Hair follicular keratinocyte (primary cell): ENCODE results near the genes SLC25A40, TEX47 and MTERF1.

DNA sequence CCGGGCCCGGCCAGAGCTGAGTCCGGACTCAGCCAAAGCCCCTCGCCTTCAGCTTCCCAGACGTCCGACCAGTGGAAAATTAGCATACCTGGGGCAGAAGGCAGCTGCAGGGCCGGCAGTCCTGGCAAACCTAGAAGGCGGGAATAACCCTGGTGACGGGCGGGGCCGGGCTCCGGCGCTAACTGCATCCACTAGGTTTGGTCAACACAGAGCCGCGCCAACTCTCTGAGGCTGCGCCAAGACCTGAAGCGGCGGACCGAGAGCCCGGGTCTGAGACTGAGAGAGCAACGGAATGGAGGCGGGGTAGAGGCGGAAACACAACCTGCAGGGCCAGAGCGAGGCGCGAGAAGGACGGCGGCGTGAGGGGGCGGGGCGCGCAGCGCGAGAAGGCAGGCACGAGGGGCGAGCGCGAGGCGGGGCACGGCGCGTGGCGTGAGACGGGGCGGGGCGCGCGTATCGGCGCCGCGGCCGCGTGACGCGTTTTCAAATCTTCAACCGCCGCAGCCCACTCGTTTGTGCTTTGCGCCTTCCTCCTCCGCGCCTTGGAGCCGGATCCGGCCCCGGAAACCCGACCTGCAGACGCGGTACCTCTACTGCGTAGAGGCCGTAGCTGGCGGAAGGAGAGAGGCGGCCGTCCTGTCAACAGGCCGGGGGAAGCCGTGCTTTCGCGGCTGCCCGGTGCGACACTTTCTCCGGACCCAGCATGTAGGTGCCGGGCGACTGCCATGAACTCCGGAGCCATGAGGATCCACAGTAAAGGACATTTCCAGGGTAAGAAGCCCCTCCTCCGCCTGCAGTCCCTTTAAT is at the start of gene SLC25A40:
TSS of gene SLC25A40 (minus strand) at position 353 of the 807 bp plus-strand sequence.
- RAMPAGE, long total RNA, result start-site peak on the plus strand centred at position 548 of the sequence, 64 bp wide, 52 and 56 reads in 2 replicates

DNA sequence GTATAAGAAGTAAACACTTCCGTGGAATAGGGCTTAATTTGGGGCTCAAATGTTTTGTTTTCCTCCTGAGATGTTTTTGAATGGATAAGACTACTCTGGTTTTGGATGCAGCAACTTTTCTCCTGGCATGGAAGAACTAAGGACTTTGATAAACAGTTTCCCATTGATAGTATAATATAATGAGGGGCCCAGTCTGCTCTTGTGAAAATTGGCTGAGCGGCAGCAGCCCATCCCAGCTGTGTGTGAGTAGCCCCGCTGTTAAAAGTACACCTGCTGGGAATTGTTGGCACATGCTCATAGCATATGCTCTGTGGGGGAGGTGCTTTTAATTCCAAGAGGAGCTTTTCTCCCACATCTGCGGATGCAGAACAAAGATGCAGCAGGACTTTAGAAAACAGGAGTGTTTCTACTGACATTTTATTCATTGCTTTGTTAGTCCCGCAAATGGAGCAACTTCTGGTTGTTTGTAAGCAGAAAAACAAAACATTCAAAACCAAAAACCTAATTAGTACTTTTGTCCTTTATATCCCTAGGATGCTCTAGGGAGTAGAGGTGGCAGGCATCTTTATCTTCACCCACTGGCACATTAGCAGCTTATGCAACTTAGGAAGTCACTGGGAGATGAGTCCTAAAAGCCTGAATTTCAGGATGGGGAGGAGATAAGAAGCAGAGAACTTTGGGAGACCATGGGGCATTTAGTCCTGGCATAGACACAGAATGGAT is 19.0 kb downstream of the SRI start:
- RAMPAGE, long total RNA, result no peak

DNA sequence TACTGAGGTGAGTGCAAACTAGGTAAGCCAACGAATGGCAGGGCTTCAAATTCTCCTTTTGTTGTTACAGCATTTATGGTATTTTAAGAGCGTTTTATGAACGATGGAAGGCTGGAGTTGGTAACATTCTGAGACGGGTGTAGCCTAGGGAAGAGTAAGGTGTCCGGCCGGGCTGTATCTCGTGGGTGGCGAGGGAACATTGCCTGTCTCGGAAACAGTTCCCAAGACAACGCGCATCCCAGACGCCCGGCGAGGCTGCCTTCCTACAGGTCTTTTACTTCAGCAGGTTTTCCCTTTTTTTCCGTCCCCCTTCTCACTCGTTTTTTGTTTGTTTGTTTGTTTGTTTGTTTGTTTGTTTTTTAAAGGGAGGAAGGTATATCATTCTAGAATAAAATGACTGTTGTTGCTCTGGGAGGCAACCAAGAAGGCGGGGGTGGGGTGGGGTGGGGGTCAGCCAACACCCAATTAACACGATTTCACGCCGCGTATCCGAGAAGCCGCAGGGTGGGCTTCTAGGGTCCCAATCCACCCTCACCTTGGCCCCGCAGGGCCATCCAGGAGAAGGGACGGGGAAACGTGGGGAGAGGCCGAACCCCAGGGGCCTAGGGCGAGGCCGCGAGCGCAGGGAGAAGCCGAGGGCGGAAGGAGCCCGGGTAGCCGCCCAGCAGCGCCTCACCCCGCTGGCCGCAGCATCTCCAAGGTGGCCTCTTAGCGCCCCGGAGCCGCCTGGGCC is 454 bp downstream of the SRI start:
- RAMPAGE, long total RNA, result no peak

GRCh38 chr7:88795563-88795828 is at the start of gene TEX47:
Gene TEX47, minus strand, starts transcription at chr7:88795737.
- RAMPAGE, long total RNA, result no peak

DNA sequence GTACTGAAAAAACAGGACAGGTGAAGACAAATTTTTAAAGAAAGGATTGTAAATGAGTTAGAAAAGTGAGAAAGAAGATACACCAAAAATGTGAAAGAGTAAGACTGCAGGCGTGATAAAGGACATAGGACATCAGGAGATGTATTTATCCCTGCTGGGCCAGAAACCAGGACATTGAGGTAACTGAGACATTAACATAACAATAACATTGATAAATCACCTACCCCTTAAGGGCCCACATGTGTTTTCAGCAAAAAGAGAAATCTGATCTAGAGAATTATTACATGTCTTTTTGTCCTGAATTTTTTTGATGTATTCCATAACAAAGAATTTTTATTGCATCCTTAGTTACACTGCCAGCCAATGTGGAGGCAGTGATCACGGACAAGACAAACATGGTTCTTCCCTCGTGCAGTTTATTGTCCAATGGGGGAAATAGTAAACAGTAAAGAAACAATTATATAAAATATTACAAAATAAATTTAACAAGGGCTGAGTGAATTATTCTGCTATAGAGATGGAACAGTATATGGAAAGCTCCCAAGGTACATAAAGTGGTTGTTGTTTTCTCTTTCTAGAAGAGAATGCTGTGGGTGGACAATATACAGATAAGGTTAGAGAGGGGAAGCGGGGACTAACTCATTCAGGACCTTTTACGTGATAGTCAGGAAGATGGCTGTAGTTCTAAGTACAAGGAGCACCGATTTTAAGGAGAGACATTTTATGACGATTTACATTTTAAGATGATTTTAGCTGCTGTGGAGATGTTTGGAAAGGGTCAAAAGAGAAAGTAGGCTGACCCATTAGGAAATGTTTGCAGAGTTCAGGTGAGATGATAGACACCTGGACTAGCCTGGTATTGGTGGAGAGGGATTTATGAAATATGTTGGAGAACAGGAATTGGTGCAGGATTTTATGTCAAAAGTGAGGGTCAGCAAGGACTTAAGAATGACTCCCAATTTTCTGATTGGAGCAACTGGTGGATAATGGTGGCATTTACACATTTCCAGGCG is 2.1 kb downstream of the STEAP2 start:
- RAMPAGE, long total RNA, result no peak

- RAMPAGE, long total RNA, result no peak
Observed at GRCh38 chr7:90245558-90245986, 598 bp downstream of the CFAP69 start.

DNA sequence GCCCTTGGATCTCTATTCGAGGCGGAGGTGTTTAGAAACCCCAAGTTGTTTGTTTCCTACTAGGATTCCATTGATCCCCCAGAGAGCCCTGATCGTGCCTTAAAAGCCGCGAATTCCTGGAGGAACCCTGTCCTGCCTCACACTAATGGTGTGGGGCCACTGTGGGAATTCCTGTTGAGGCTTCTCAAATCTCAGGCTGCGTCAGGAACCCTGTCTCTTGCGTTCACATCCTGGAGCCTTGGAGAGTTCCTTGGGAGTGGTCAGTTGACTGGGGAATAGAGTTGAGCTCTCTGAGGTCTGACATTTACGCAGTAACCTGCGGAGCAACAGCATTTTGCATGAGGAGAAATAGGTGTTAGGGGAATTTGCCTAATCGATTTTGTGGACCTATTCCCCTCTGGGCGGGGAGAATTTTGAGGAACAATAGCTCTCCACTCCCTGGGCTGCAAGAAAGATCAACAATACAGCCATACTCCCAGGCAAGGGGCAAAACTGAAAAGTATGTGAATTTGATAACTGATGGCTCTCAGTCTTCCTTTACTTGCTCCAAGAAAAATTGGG is 1.3 kb downstream of the CFAP69 start:
- RAMPAGE, long total RNA, result no peak

DNA sequence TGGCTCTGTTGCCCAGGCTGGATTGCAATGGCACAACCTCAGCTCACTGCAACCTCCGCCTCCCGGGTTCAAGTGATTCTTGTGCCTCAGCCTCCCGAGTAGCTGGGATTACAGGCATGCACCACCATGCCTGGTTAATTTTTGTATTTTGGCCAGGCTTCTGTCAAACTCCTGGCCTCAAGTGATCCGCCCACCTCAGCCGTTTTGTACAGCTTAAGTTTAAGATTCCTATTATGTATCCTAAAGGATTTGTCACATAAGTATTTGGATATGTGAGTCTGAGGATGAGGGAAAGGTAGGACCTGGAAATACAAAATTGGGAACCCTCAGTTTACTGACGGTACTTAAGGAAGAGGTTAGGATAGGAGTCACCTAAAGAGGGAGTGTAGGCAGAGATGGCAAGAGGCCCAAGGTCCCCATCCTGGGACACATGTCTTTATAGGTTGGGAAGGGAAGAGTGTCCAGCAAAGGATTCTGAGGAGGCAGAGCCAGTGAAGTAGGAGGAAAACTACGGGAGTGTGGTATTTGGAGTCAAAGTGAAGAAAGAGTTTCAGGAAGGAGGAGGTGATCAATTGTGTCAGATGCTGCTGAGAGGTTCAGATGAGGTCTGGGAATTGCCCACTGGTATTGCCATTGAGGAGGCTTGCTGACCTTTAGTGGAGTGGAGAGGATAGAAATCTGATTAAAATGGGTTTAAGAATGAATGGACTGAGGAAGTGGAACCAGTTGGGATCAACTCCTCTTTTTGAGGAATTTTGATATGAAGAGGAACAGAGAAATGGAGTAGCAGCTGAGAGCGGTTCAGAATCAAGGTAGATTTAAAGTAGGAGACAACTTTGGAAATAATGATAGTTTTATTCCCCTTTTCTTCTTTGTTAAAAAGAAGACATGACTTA is 100.5 kb downstream of the CDK14 start:
- RAMPAGE, long total RNA, result no peak

DNA sequence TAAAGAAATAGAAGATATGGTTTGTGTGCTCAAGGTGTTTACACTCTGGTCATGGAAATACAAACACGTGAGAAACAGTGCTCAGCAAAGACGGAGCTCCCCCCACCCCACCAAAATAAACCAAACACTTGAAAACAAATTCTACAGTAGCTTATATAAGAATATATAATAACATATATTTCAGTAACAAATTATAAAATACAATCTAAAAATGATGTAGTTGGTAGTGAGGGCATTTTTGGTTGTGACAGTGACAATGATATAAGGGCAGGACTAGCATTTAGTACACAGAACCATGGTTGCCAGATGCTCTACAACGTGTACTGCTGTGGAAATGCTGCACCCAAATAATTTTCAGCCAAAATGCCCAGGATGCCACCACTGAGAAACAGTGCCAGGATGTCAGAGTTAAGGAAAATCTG is 121.7 kb downstream of the CDK14 start:
- RAMPAGE, long total RNA, result no peak

DNA sequence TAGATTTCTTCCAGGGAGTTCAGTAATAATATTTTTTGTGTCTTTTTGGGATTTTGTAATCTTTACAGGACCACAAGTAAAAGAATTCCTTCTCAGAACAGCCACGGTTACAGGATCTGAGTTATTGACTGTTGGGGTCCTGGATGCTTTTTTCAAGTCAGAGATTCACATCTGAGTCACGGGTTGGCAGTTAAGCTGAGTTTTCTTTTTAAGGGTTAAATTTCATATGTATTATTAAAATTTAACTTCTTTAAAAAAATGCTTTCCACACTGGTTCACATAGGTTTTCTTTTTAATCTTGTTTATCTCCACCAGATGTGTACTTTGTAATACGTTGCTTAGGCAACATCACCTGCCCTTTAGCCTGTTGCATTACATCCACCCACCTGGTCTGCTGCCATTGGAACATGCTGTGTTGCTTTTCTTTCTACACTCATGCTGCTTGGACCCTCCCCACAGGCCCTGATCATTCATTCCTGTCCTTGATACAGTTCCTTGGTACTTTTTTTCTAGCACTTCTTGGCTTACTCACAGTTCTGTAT is 124.7 kb downstream of the CDK14 start:
- RAMPAGE, long total RNA, result no peak

DNA sequence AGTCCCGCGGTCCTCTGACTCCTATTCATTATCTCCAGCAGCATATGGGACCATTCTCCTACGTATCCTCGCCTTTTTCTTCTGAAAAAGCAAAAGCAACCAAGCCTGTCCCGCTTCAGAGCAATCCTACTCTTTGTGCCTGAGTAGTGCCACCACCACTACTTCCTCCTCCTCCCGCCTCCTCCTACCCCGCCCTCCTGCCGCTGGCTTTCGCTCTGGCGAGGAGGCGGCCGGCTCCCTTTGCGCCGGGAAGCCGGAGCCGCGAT is 222 bp upstream of the FZD1 start:
- RAMPAGE, long total RNA, result no peak

GRCh38 chr7:91875712-91876037 is 4.8 kb downstream of the MTERF1 start:
- RAMPAGE, long total RNA, result no peak

DNA sequence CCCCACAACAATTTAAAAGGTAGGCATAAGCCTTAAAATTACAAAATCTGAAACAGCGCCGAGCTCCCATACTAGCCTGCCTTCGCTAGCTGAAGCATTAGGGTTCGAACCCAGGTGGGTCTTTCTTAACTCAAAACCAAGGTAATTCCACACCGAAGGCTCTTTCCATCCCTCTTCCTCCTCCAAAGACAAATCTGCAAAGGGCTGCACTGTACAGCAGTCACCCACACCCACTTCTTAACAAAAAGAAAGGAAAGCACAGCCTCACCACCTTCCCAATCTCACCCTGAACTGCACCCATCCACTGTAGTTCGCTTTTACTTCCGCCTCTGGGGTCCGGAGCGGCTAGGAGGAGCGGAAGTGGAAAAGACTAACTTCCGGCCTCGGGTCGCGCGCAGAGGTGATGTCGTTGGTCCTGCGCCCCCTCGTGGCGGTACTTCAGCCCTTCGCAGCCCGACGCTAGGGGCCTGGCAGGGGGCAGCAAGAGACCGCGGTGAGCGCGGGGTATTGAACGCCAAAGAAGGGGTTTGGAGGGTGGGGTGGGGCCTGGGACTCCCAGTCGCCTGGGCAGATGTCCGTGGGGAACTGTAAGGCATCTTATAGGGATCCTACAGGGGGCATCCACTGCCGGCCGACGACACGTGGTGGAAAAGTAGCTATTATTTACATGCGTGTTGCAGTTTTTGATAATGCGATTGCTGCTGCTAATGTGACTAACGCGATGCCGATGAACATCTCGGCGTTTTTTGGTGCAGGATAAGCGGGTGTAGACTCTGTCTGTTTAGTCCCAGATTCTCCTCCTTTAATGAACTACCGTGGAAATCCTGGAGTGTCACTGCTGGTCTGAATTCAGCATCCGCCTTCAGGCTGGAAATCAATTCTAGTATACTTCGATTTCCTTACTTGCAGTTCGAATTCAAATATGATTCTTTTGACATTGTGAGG is at the start of gene MTERF1:
TSS of gene MTERF1 (minus strand) at position 331 of the 945 bp plus-strand sequence.
- RAMPAGE, long total RNA, result start-site peak on the minus strand centred at position 319 of the sequence, 26 bp wide, 49 and 27 reads in 2 replicates

- RAMPAGE, long total RNA, result no peak
Observed at GRCh38 chr7:91941420-91941704, 700 bp downstream of the AKAP9 start.

GRCh38 chr7:91952853-91953396 is 12.3 kb downstream of the AKAP9 start:
- RAMPAGE, long total RNA, result no peak

- RAMPAGE, long total RNA, result no peak
Observed at GRCh38 chr7:92040608-92040905, 93.7 kb downstream of the CYP51A1 start.

DNA sequence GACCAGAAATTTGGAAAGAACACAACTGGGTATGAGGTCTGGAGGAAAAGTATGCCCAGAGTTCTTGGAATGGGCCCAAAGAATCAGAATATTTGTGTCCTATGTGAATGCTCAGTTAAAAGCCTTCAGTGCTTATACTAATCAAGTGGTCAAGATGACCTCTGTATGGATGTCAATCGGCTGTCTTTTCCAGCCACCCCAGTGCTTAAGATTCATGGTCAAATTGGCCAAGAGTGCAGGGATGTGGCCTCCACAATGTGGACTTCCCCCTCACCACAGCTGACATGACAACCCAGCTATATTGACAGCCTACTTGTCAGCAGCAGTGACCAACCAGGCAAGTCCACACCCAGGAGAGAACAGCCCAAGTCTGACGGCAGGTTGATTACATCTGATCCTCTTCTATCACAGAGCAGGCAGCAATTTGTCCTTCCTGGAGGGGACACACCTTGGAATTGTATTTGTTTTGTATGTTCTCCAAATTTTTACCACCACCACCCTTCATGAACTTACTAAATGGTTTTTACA is 8.2 kb upstream of the ERVW-1 start:
- RAMPAGE, long total RNA, result no peak

DNA sequence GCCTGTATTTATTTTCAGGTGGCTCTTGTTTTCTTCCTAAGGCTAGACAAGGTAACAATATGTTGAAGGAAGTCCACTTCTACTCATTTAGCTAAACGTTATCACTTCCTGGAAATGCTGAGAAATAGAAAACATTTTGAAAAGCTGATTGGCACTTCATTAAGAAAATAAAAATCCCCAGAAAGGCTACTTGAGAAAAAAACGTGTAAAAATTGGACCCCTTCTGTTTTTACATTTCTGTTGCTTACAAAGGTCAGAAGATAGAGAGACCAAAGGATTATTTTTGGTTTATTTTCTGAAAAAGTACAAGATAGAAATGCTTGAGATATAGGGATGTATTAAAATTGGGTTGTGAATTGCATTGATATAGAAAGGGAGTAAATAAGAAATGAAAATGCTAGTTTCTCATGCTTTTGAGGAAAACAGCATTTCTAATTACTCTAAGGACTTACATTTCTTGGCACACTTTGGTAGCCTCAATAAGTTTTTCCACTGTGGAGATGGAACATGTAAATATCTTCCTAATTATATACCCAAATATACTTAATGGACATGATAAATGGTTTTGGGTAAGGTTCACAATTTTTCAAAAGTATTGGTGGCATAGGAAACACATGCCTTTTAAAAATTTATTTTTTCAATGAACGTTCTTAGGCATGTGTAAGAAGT is 20.2 kb upstream of the FAM133B start:
- RAMPAGE, long total RNA, result no peak

DNA sequence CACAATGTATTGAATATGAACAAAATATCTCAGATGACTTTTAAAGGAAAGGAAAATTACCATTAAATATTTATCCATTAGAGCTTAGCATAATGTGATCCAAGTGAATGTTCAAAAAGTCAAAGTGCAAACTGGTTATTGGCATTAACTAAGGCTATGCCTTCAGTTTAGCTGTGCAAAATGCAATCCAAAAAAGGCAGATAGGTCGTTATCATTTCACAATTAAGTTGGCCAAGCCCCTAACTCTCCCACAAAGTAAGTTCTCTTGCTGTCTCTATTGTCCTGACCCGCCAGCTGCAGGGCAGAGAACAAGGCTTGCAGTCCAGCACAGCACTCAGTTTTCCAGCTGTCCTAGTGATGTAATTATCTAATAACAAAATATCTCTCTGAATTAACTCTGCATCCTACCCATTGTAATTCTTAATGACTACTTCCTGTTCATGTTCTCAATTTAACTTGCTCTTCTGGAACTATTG is 55.3 kb downstream of the CDK6 start:
- RAMPAGE, long total RNA, result no peak

DNA sequence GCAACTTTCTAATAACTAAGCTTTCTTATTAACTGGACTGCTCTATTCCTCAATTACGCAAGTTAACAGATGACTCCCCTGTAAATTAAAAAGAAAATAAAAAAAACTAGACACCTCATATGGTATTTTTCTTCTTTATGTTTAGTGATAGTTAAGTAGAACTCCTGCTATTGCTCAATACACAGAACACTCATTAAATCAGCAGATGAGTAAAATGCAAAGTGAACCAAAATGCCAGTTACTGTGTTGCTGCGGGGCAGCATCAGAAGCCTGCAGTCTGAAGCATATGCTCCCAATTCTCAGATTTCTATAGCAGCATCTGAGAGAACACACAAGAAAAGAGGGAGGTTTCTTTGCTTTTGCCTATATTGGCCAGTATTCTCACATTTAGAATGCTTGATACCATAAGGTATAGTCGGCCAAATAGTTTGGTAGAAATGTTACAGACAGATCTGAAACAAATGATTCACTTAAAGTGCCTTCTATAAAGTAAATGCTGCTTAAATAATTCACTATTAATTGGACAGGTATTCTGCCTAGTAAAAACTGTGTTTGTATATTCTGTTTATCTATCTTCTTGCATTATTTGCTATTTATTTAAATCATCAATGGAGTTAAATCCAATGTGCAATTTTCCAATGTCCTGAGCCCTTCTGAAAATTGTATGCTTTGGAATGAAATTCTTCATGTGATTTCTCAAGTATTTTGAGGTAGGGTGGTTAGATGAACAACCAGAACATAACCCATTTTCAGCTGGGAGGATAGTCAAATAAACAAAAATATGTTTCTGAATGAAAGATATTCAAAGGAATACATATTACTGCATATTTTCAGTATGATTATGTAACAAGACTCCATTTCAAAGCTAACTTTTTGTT is 28.1 kb downstream of the CDK6 start:
- RAMPAGE, long total RNA, result no peak